Calu3 (cell line): ENCODE results near the genes SPDYE10, LIMK1 and RFC2.

DNA sequence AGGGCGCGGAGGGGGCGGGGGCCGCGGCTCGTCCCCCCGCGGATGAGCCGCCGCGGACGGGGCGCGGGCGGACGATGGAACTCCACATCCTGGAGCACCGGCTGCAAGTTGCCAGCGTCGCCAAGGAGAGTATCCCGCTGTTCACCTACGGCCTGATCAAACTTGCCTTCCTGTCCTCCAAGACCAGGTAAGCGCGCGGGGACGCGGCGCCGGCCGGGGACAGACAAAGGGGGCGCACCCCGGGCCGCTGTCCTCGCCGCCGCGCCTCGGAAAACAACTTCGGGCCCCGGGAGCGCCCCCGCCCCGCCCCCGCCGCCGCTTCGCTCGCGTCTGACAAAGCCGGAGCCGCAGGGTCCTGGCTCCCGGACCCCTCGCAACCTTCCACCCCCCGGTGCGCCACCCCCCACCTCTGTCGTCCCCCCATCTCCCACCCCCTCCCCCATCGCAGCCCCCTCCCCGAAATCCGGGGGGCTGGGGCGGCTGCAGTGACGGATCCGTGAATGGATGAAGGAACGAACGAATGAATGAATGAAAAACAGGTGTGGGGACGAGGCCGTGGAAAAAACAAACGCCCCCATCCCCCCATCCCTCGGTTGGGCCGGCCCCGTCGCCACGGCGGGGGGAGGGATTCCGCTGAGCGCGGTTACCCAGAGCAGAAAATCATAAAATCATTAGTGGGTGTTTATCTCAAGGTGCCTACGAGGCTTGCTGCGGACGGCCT is at the start of gene SPDYE10:
Gene SPDYE10, minus strand, starts transcription at position 275 of the 721 bp plus-strand sequence.
- PRO-cap = no peak

DNA sequence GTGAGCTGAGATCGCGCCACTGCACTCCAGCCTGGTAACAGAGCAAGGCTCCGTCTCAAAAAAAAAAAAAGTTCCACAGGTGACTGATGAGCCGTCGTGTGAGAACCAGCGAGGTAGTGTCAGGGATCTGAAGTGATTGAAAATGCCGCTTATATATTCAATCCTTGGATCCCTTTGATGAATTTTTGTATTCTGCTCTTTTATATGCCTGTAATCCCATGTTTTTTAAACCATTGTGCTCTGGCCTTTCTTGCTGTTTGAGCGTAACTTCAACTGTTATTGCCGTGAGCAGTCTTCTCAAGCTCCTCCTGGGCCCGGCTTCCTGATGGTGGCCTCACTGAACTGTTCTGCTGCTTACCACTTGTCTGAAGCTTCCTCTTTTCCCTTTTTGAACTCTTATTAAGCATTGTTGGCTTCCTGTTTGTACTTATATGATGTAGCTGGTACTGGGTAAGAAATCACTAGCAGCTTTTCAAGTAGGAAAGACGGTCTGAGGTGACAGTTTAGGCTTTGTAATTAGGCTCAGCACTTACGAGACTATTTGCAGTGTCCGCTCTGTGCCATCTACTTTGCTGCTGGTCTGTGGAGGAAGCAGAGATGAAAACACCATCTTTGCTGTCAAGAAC is 16.7 kb downstream of the NSUN5 start:
- PRO-cap = no peak

- PRO-cap = no peak
Measured at GRCh38 chr7:73442160-73442663, 8.6 kb downstream of the FZD9 start.

DNA sequence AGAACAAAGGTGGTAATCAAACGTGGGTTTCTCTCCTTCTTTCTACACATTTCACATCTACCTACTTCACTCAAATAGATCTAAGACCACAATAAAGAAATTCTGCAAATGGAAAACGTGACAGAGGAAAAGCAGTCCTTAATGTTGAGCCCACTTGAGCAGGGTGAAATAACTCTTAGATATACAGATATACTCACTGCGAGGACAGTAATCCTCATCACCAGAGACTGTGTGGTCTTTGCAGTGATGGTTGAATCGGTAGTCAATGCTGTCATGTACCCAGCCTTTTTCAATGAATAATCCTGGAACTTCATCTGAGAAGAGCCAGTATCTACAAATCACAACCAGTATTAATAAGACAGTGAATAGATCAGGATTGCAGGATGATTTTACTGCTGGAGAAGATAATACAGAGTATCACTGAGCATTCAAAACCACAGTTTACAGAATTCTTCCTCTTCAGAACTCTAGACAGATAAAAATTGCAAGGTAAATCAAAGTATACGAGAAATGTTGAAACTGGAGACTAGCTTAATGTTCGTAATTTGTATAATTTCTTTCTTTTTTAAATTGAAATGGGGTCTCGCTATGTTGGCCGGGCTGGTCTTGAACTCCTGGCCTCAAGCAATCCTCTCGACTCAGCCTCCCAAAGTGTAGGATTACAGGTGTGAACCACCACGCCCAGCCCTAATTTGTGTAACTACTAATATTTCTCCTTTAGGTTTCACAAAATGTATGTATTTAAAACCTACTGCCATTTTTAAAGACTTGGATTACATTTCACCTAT is 35.9 kb downstream of the FZD9 start:
- PRO-cap = no peak

GRCh38 chr7:73556899-73557289 is 596 bp downstream of the BCL7B start:
- PRO-cap = bidirectional peak, plus-strand start at chr7:73557399, minus-strand start at chr7:73557236

GRCh38 chr7:73572740-73573411 is 5.5 kb downstream of the TBL2 start:
- PRO-cap = no peak

DNA sequence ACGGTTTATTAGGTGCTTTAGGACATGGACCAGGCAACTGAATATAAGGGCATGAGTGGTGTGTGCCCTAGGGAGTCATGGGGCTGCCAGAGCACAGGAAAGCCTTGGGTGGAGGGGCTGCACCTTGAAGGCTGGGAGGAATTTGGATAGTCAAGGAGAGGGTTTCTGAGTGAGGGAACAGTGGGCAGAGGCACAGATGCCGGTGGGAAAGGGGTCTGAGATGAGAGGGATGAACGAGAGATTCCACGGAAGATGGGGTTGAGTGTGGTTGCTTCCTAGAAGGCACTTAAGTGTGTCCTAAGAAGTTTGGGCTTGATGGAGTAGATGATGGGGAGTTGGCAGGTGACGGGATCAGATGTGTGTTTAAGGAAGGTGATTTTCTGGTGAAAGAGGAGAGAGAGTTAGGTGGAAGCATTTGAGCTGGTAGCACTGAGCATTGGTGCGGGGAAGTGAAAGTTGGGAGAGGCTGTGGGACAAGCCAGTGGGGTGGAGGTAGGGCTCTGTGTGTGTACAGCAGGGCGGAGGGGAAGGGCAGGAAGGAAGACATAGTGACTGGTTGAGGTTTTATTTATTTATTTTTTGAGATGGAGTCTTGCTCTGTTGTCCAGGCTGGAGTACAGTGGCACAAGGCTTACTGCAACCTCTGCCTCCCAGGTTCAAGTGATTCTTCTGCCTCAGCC is 6.2 kb downstream of the BUD23 start:
- PRO-cap = no peak

GRCh38 chr7:73699760-73700404 is 16.5 kb downstream of the BUD23 start:
- PRO-cap = no peak

DNA sequence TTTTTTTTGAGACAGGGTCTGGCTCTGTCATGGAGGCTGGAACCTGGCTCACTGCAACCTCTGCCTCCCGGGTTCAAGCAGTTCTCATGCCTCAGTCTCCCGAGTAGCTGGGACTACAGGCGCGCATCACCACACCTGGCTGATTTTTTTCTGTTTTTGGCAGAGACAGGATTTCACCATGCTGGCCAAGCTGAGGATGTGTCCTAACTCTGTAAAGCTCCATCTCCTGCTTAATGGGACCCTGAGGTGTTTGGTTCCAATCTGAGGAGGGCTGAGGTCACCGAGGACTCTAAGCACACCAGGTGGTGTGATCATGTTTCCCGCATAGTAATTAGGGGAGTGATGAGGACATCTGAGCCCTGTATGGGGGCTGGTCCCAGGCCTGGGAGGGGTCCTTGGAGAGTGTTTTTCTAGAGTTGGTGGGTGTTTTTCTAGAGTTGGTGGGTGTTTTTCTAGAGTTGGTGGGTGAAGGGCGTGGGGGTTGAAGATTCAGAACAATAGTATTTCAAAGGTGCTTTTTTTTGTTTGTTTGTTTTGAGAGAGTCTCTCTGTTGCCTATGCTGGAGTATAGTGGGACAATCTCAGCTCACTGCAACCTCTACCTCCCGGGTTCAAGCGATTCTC is 3.0 kb upstream of the ABHD11 start:
- PRO-cap = no peak

- PRO-cap = no peak
Measured at GRCh38 chr7:73774230-73774814, 4.3 kb upstream of the CLDN3 start.

- PRO-cap = no peak
Measured at GRCh38 chr7:73886243-73886881, 25.4 kb downstream of the TMEM270 start.

DNA sequence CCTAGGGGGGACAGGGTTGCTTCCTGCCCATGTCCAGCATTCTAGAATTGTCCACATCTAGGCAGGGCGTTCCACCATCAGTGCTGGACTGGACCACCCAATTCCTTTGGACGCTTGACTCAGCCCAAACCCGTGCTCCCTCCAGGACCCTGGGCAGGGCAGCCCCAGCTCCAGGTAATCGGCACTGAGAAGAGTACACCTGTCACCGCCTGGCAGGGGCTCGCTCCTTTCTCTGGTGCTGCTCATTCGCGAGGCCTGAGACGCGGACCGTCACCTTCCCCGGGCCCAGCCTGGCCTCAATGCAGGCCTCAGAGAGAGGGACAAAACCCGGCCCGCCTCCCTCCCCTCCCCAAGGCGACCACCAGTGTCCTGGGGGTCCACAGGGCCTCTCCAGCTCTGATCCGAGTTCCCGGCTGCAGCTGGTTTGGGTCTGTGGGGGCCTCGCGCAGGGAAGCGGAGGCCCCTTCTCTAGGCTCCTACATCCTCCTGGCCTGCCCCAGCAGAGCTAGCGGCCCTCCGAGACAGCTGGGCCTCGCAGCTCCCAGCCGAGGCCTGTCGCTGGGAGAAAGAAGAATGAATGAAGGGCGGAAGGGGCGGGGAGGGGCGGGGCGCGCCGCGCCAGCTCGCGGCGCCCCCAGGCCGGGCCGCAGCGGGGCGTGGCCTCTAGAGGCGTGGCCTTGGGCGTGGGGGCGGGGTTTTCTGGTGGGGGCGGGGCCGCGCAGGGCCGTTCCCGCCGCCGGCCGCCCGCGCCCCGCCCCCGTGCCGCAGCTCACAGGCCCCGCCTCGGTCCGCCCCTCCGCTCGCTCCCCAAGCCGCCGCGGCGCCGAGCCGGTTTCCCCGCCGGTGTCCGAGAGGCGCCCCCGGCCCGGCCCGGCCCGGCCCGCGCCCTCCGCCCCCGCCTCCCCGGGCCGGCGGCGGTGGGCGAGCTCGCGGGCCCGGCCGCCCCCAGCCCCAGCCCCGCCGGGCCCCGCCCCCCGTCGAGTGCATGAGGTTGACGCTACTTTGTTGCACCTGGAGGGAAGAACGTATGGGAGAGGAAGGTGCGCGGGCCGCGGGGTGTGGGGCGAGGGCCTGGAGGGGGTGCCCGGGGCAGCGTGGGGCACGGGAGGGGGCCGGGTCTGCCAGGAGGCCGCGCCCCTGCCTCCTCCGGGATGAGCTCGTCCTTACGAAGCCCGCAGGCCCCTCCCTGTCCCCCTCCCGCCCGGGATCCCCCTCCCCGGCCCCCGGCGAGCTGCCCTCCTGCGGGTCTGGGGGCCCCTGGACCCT is at the start of gene LIMK1:
Gene LIMK1, plus strand, starts transcription at position 799 of the 1,266 bp plus-strand sequence.
- PRO-cap = bidirectional peak, plus-strand start at position 772 of the sequence, minus-strand start at position 554 of the sequence; bidirectional peak, plus-strand start at position 1,010 of the sequence, minus-strand start at position 883 of the sequence

GRCh38 chr7:74134104-74134361 is 40.1 kb upstream of the EIF4H start:
- PRO-cap = no peak

DNA sequence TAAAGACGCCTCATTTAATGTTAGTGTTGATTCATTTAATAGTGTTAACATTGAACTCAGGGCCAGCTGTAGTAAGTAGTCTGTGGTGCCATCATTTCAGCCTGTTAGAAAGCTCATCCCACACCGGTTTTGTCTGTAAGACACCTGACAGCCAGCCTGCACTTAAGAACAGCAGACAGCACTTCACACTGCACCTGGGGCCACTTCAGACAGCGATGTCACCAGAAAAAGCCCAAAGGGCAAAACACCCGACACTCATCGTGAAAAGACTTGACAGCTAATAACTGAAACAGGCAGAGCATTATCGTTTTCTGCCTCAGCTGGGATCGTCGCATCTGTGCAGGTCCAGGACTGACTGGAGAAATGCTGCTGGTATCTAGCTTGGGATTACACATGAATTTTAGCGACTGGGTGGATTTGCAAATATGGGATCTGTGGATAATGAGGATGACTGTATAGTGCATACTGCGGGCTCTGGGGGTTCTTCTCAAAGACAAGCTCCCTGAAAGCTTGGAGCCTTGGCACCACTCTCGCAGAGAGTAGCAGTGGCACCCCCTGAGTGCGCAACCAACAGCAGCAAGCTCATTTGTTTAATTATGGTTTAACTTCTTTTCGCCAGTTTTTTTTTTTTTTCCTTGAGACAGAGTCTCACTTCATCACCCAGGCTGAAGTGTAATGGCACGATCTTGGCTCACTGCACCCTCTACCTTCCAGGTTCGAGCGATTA is 16.6 kb upstream of the LAT2 start:
- PRO-cap = no peak

DNA sequence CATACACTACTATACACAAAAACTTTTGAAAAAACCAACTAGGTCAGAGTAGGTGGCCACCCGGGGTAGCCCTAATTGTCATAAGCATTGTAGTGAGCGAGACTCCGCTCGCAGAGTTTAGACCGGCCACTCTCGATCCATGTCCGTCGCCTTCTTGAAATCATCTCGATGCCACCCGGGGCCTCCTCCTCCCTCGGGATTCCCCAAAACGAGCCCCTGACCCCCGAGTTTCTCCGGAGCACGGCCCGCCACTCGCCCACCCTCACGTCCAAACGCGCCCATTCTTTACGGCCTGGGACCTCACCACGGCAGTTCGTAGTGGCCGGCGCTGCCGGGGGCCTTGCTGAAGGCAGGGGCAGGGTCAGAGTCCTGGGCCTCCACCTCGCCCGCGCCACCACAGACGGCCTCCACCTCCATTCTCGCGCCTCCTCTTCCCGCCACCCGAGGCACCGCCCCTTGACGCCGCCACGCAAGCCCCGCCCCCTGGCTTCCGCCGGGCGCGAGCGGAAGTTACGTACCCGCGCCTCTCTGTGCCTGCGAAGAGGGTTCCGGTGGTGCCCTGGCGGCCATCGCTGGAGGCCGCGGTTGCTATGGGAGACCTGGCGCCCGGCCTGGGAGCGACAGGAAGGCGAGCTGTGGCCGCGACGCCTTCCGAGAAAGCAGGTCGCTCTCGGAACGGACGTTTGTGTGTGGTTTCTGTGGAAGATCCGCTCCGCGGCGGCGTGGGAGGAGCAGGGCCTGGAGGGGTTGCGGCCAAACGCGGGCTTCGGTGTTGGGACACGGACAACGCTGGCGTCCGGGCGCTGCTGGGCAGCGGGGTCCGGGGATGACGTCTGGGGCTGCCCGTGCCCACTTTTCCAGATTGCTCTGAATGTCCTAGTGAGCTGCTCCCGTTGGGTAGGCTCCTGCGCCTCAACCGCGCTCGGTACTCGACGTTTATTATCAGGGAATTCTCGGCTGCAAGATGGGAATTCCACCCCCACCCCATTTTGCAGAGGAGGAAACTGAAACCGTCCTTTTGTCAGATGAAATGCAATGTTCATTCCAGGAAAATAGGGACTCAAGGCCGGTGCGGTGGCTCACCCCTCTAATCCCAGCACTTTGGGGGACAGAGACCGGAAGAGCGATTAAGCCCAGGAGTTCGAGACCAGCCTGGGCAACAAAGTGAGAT is at the start of gene RFC2:
Gene RFC2, minus strand, starts transcription at position 433 of the 1,171 bp plus-strand sequence.
- PRO-cap = bidirectional peak, plus-strand start at position 569 of the sequence, minus-strand start at position 433 of the sequence

DNA sequence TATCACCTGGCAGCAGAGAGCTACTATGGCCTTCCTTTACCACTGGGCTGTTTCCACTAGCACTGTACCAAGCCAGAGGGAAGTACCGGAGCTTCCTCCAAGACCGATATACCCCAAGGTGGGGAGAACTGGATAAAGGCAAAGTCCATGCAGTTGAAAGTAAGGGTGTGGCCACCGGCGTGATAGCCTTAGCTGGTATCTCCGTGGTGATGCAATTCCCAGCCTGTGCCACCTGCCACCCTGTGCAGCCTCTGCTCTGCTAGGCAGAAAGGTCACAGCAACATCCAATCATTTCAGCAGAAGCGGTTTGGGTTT is 4.3 kb upstream of the CLIP2 start:
- PRO-cap = no peak

- PRO-cap = no peak
Measured at GRCh38 chr7:74306534-74307539, 17.6 kb downstream of the CLIP2 start.

- PRO-cap = no peak
Measured at GRCh38 chr7:74429123-74429680, 24.5 kb upstream of the GTF2IRD1 start.

- PRO-cap = no peak
Measured at GRCh38 chr7:74513926-74514806, 60.5 kb downstream of the GTF2IRD1 start.

DNA sequence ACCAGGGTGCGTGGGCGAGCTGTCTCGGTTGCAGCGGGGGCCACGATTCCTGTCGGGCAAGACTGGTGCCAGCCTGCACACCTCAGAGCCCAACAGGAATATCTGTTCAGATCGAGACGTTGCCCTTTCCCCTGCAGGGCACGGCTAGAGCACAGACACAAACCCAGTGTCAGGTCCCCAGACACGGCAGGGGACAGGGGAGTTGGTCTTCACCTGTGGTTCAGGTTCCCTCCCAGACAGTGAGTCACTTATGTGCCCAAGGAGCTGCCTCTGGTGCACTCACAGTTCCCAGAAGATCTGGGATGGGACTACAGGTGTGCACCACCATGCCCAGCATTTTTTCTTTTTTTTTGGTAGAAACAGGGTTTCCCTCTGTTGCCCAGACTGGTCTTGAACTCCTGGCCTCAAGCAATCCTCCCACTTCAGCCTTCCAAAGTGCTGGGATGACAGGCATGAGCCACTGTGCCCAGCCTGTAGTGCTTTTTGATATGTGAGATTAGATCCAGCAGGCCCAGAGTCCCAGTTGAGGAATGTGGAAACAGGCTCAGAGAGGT is 75.4 kb upstream of the GTF2I start:
- PRO-cap = unidirectional peak, plus-strand start at position 285 of the sequence